SK-N-DZ (cell line): ENCODE data around the gene FOXD4L3.

DNA sequence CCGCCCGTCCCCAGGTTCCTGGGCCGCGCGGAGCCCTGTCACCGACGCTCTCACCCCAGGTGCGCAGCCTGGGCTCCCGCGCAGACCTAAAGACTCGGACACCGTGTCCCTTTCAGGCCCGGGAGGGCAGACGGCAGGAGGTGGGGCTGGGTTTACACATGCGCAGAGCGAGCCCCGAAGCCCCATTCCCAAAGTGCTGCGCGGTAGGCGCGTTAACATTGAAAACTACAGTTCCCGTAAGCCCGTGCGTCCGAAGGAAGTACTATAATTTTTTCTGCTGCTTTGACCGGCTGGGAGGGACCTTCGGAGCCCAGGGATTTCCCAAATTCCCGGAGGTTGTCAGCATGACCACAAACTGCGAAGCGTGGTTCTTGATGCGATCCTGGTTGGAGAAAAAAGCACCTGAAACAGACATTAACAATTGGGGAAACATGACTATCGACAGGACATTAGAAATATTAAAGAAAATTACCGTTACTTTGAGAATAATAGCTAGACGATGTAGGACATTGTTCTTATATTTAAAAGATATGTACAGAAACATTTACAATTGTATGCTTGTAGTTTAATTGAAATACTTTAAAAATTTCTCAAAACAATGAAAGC, 109.0 kb downstream of the SPATA31A1 start:
RAMPAGE:
- cytosol, long total RNA: start-site peak on the minus strand centred at position 138 of the sequence, 21 bp wide, 17 and 16 reads in 2 replicates
- nucleus, long total RNA: no peak

GRCh38 chr9:40926090-40927003, 202.1 kb downstream of the FOXD4L6 start:
RAMPAGE:
- cytosol, long total RNA: no peak
- nucleus, long total RNA: no peak

DNA sequence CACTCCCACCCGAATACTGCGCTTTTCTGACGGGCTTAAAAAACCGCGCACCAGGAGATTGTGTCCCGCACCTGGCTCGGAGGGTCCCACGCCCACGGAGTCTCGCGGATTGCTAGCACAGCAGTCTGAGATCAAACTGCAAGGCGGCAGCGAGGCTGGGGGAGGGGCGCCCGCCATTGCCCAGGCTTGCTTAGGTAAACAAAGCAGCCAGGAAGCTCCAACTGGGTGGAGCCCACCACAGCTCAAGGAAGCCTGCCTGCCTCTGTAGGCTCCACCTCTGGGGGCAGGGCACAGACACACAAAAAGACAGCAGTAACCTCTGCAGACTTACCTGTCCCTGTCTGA, 21.7 kb upstream of the FOXD4L6 start:
RAMPAGE:
- cytosol, long total RNA: no peak
- nucleus, long total RNA: no peak

DNA sequence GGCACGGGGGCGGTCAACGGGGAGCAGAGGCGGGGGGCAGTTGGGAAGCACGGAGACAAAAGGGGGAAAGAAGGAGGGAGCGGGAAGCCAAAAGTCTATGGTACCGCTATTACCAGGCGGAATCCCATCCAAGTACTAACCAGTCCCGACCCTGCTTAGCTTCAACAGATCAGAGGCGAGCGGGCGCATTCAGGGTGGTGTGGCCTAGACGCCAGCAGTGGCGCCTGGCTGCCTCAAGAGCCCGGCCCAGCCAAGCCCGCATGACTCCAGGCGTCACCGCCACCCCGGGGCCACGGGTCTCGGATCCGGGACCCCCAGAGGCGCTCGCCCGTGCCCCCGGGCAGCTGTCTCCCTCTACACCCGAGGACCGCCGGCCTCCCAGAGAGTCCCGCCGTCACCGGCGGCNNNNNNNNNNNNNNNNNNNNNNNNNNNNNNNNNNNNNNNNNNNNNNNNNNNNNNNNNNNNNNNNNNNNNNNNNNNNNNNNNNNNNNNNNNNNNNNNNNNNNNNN, 48.3 kb upstream of the ZNG1F start:
RAMPAGE:
- cytosol, long total RNA: no peak
- nucleus, long total RNA: no peak

GRCh38 chr9:41266423-41267109, 77.4 kb upstream of the ZNG1F start:
RAMPAGE:
- cytosol, long total RNA: no peak
- nucleus, long total RNA: no peak

GRCh38 chr9:41357644-41358164, 168.6 kb upstream of the ZNG1F start:
RAMPAGE:
- cytosol, long total RNA: no peak
- nucleus, long total RNA: no peak

RAMPAGE:
- cytosol, long total RNA: no peak
- nucleus, long total RNA: no peak
Observed at GRCh38 chr9:43117467-43117871, 934.0 kb downstream of the SPATA31A6 start.

GRCh38 chr9:61330299-61331023, 140.6 kb downstream of the SPATA31A7 start:
RAMPAGE:
- cytosol, long total RNA: no peak
- nucleus, long total RNA: no peak

GRCh38 chr9:61853924-61854405, 664.1 kb downstream of the SPATA31A7 start:
RAMPAGE:
- cytosol, long total RNA: start-site peak on the plus strand at chr9:61854070-61854198, 33 and 25 reads in 2 replicates
- nucleus, long total RNA: no peak

RAMPAGE:
- cytosol, long total RNA: no peak
- nucleus, long total RNA: no peak
Observed at GRCh38 chr9:62375861-62376444, 1186.1 kb downstream of the SPATA31A7 start.

GRCh38 chr9:62800958-62801607, 1611.2 kb downstream of the SPATA31A7 start:
RAMPAGE:
- cytosol, long total RNA: no peak
- nucleus, long total RNA: no peak

RAMPAGE:
- cytosol, long total RNA: no peak
- nucleus, long total RNA: no peak
Observed at GRCh38 chr9:62880369-62880963, 1690.6 kb downstream of the SPATA31A7 start.

DNA sequence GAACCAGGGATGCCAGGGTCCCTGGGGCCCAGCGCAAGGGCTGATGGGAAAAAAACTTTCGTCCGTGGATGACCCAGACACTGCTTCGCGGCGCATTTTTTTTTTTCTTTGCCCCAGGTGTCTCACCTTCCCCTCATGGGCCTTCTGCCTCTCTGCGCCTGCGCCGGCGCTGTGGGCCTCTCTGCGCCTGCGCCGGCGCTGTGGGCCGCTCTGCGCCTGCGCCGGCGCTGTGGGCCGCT, 1268.7 kb downstream of the FOXD4L5 start:
RAMPAGE:
- cytosol, long total RNA: start-site peak on the minus strand centred at position 164 of the sequence, 30 bp wide, 26 and 30 reads in 2 replicates
- nucleus, long total RNA: no peak

DNA sequence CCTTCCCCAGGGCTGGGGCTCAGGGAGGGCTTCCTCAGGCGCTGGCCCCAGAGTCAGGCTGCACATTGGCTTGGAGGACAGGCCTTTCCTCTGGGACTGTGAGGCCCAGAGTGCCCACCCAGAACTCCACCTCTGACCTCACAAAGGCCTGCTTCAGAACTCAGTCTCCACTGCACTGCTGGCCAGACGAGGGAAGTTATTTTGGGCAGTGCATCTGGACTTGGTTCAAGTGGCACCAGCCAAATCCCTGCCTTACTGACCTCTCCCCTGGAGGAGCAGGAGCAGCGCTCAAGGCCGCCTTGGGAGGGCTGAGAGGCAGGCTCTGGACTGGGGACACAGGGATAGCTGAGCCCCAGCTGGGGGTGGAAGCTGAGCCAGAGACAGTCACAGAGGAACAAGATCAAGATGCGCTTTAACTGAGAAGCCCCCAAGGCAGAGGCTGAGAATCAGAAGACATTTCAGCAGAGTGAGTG, 140.3 kb downstream of the FOXD4L4 start:
RAMPAGE:
- cytosol, long total RNA: no peak
- nucleus, long total RNA: no peak

GRCh38 chr9:67708129-67708546, 150.6 kb upstream of the ANKRD20A1 start:
RAMPAGE:
- cytosol, long total RNA: no peak
- nucleus, long total RNA: no peak

DNA sequence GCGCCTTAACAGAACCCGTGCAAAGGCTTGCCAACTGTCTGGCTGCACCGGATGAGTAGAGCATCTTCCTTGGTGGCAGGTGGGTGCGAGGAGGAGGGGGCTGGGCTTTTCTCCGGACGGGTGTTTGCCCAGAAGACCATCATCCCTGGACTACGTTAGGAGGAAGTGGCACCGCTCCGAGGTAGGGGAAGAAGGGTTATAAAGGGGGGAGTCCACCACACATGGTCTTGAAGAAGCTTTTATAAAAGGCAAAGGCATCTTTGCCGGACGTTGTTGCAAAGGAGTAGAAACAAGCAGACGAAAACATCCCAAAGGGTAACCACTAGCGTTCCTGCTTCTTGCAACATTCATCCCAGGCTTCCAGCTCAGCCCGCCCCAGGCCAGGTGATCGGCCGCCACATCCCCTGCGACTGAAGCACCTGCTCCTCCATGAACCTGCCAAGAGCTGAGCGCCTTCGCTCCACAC, at the start of gene FOXD4L3:
TSS of gene FOXD4L3 (plus strand) at position 345 of the 466 bp plus-strand sequence.
RAMPAGE:
- cytosol, long total RNA: no peak
- nucleus, long total RNA: no peak

GRCh38 chr9:68529657-68530267, 10.9 kb downstream of the TMEM252 start:
RAMPAGE:
- cytosol, long total RNA: no peak
- nucleus, long total RNA: no peak

RAMPAGE:
- cytosol, long total RNA: no peak
- nucleus, long total RNA: no peak
Observed at GRCh38 chr9:68706068-68707034, 1.3 kb downstream of the PIP5K1B start.

RAMPAGE:
- cytosol, long total RNA: no peak
- nucleus, long total RNA: no peak
Observed at GRCh38 chr9:68749317-68750099, 30.4 kb upstream of the PABIR1 start.

DNA sequence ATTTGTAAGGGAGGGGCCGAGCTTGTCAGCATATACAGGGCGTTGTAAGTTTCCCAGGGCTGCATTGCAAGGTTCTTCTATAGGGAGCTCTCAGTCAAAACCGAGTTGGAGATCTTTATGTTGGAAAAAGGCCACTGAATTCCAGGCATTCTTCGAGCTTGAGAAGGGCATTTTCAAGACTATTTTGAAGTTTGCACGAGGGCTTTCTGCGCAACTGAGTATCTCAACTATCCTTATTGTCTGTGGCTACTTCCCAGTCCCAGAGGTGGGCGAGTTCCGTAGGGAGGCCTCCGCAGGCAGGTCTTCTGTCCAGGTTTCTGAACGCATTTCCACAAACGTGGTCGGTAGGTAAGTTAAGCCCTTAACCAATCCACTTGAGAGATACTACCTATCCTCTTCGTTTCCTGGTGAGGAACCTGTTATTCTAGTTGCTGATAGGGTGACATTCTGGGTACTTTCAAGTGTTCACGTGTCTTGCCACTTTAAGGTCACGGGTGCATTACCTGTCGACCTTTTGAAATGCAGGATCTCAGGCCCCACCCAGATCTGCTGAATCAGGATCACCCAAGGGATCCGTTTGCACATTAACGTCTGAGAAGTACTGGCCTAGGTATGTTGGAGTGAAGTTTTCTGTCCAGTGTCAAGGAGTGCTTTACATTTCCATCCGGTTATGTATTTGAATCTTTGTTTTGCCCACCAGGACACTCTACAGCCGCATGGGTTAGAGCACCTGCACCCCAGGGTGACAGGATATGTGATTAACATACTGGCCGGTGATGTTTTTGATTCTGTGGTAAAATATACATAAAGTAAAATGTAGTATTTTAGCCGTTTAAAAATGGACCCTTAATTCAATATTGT, 51.3 kb upstream of the TJP2 start:
RAMPAGE:
- cytosol, long total RNA: no peak
- nucleus, long total RNA: no peak